RPMI7951 (cell line): ENCODE measurements around a stretch of chr10.

- RAMPAGE, long total RNA: no peak
Observed at GRCh38 chr10:108132180-108132765, 967.8 kb upstream of the SORCS1 start.

DNA sequence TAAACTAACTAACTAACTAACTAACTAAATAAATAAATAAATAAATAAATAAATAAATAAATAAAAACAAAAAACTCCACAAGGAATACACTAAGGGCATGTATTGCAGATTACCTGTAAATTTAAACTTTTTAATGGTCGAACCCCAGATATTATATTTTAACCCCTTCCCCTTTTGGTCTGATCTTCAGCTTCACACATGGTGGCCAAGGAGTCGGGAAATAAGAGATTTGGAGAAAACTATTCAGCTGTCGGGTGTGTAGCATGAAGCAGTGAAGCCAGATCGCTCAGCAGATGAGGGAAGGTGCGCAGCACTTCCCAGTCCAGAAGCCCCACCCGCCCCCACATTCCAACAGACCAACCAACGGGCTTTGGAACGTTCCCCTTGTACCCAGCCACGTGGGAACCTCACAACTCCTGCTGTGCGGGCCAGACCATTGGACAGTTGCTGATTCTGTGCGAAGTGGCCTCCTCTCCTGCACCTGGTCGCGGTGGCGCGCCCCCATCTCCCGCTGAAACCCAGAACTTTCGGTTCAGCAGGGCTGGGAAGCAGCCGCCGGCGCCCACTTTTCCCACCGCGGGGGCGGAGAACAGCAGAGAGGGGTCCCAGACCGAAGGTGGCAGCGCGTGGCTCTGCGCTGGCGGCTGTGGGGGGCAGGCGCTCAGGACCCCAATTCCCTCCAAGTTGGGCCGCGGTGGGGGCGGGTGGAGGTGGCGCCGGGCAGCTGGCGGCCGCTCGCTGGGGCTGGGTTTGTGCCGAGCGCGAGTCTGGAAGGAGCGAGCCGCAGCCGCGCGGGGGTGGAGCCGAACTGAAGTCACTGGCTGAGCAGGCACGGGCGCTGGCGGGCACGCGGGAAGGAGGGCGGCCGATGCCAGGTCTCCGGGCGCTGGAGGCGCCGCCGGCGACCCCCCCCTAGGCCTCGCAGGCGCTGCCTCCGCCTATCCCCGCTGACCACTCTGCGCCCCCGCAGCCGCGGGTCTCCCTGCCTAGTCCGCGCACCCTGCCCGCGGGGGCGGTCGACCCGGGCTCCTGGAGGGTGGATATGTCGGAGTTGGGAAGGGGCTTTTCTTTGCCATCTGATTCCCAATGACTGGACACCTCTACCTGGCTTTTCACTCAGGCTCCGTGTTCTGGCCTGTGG lies 1301.5 kb upstream of the SORCS1 start:
- RAMPAGE, long total RNA: no peak

DNA sequence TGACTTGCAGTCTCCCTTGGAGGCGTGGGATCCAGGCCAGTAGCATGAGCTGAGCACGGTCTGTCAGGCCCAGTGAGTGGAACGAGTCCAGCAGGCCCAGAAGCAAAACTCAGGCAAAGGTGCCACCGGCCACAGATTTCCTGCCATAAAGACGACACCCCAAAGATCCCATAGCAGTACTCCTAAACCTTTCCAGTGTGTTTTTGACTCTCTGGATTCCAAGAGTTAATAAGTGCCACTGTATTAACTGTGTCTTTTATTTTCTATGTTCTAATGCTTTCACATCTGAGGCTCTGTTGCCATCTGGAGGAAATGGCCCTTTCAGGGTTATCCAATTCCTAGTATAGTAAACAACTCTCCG lies 1355.9 kb downstream of the XPNPEP1 start:
- RAMPAGE, long total RNA: no peak

DNA sequence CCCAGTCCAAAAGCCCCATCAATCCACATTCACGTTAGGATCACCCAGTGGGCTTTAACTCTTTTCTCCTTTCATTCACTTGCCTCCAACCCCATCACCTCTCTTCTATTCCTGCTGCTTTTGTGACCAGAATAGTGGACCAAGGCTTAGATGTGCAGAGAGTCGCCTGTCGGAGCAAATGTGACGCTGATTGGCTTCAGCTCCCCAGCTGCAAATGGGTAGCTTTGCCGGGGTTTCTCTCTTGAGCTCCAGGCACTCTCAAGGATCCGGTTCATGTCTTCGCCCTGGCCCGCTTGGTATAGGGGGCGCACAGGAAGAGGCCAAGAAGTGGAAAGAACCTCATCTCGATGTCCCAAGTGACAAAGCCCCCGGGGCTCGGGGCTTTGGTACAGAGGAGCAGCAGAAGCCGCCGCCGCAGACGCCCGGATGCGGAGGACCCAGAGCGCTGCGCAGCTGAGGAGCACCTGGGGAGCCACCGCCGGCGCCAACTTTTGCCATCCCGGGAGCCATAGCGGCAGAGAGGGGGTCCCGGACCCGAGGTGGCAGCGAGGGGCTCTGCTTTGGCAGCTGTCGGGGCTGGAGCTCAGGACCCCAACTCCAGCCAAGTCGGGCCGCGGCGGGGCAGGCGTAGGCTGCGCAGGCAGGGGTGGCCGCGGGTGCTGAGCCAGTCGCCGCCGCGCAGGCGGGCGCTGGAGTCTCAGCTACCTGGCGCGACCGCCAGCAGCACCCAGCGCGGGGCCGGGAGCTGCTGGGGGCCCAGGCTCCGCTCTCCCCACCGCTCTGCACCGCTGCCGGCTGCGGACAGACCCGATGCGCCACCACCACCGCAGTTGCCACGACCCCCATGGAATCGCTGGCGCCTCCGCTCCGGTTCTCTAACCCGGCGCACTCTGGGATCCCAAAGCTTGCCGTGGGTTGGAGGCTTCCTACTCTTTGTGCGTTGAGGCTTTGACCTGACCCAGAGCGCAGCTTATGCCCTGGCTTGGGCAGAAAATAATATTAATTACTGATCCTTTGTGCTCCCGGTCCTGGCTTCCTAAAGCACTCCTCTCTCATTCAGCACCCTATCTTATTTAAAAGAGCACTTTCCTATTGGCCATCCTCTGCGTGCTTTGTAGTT lies 466.5 kb downstream of the XPNPEP1 start:
- RAMPAGE, long total RNA: no peak

- RAMPAGE, long total RNA: no peak
Observed at GRCh38 chr10:109729768-109730216, 193.5 kb downstream of the XPNPEP1 start.

- RAMPAGE, long total RNA: no peak
Observed at GRCh38 chr10:109953723-109953970, 30.3 kb upstream of the XPNPEP1 start.

DNA sequence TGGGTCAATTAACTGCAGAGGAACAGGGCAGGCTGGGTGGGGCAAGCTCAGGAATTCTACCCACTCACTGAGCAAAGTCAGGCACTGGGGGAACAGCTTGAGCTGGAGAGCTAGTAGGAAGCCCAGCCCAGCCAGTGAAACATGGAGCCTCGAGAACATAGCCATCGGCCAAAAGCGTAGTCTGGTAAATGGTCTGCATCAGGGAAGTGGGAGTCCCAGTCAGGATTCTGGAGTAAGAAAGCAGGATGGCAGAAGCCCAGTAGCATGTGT lies 65.6 kb upstream of the MXI1 start:
- RAMPAGE, long total RNA: no peak

DNA sequence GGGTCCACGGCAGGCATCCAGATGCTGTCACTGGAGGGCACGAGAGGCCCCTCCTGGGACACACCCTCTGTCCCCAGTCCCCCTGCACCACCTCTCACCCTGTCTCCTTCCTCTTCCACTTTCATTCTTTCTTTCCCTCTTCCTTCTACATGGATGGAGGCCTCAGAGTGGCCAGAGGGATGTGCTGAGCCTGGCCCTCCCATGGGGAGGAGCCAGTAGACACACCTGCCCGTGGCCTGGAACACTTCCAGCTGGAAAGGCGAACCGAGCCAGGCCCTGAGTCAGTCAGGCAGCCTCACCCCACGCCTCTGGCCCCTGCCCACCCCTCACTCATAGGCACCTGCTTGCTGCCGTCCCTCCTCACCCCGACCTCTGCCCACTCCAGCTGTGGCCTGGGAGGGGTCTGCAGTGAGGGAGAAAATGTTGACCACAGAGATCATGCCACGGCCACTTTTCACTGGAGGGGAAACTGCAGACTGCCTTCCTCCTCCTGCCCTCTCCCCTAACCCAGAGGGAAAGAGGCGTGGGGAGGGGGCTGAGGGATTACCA lies 55.9 kb upstream of the MXI1 start:
- RAMPAGE, long total RNA: no peak

- RAMPAGE, long total RNA: no peak
Observed at GRCh38 chr10:110297388-110298020, 7.2 kb downstream of the SMNDC1 start.

- RAMPAGE, long total RNA: no peak
Observed at GRCh38 chr10:110399255-110400004, 94.7 kb upstream of the SMNDC1 start.

DNA sequence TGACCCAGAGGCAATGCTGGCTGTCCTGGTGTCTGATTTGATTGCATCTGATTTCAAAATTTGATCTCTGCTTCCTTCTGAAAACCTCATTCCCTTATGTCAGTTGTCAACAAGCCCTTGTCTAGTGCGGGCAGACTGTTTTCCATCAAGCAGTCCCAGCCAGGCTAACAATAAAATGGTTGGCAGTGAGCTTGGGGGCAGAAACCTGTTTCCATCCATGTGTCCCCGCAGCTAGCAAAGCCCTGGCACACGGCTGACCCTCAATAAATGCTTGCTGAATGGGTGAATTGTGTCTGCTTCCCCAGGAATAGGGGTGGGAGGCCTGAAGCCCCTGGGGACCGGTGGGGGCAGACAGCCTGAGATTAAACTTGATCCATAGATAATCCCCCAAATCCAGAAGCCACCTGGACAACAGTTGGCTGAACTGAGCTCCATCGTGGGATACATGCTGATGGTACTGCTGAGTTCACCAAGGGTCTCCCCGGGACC lies 1.0 kb upstream of the DUSP5 start:
- RAMPAGE, long total RNA: no peak

DNA sequence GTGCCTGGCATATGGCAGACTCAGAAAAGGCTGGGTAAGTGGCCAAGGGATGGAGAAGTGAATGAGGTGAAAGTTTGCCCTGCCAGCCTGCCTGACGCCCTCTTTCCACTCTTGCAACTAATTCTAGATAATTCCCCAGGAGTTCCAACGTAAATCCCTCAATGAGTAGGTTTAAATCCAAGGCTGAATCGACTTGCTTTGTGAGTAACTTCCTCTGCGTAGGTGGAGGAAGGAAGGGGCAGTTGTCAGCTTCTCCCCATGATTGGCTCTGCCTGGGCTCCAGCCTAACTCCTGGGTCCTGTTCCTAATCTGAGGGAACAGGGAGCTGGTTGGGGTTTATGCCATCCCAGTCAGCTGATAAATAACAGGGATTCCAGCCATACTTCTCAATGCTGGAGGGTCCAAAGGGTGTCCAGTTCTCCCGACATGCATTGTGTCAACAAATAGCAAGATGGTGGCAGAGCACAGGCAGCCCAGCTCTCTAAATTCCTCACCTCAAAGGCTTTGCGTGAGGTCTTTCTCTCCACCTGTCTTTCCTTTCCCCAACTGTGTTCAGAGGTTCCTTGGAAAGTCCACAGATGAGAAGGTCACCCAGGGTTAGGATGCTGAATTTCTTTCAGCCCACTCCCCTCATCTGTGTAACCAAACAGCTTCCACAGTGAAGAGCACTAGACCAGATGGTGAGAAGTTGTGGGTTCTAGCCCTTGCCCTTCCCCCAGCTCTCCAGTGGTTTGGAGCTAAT lies 14.4 kb downstream of the DUSP5 start:
- RAMPAGE, long total RNA: no peak

DNA sequence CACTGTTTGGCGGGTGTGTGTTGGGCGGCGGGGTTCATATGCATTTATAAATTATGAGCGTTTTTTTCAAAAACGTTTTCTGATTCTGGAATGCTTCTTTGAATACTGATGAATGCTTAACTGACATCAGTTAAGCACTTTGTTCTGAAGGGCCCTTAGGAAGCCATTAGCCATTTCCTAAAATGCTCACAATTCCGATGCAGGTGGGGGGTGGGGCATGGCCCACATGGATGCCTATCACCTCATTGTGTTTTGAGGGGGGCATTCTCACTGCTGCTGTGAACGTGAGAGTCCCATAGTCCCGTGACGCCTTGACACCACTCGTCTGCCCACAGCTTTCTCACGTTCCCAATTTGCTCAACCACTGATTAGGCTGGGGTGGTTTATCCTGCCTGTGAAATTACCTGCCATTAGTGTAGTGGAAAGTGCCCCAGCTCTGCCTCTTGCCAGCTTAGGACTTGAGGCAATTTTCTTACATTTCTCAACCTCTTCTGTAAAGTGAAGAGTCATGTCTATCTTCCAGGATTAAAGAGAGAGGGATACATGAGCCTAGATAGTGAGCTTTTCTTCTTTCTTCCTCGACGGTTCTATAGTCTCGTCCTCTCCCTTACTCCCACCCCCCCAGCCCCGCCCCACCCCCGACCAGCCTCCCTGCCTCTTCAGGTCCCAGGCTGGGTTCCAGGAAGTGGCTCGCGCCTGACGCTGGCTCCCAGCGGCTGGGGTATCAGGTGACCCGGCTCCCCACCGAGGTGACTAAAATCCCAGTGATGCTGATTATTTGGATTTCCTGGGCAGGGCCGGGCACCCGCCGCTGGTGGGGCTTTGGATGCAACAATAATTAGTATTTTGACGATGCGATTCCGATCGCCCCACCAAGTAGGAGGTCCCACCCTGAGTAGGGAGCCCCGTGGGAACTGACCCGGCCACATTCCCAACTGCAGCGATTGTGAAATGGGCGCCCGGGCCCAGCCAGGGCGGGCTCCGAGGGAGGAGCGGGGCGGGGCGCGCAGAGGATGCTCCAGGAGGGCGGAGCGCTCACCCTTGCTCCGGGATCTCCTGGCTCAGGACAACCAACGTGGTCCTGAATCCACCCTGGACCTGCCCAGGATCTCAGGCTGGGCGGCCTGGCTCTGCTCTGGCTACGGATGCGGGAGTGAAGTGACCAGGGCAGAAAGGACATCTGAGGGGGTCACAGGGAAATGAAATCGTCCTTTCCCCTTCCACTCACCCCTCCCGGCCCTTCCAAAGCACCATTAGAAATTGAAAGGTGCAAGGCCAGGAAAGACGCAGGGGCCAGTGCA lies 32.2 kb downstream of the DUSP5 start:
- RAMPAGE, long total RNA: no peak

- RAMPAGE, long total RNA: no peak
Observed at GRCh38 chr10:110684529-110685027, 40.4 kb downstream of the RBM20 start.

- RAMPAGE, long total RNA: no peak
Observed at GRCh38 chr10:110701014-110701685, 57.0 kb downstream of the RBM20 start.

GRCh38 chr10:110840835-110841202 lies 30.9 kb upstream of the PDCD4 start:
- RAMPAGE, long total RNA: no peak

DNA sequence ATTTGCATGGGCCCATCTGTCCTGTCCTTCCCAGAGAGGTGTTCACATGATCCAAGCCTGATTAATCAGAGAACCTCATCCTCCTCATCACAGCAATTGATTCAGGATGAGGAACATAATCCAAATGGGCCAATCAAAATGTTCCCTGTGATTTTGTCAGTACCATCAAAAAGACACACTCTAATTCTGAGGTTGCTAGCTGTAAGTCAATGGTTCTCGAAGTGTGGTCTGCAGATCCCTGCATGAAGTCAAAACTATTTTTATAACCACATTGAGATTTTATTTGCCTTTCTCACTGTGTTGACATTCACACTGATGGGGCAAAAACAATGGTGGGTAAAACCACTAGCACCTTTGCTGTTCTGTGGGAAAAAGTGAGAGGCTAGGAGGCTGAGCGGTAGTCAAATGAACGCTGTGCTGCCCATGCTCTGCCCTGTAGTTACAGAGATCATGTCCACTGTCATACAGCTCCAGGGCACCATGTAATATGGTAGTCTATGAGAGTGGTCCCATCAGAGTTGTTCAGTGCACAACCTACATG lies 21.7 kb upstream of the PDCD4 start:
- RAMPAGE, long total RNA: no peak

DNA sequence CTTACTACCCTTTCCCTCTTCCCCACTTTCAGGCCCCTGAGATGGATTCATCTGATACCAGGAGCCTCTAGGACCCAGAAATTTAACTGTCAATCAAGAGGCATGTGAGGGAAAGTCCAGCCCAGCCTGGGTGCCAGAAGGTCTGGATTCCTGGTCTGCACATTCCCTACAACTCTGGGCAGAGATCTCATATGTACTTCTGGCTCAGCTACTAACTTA lies 5.7 kb upstream of the PDCD4 start:
- RAMPAGE, long total RNA: no peak

DNA sequence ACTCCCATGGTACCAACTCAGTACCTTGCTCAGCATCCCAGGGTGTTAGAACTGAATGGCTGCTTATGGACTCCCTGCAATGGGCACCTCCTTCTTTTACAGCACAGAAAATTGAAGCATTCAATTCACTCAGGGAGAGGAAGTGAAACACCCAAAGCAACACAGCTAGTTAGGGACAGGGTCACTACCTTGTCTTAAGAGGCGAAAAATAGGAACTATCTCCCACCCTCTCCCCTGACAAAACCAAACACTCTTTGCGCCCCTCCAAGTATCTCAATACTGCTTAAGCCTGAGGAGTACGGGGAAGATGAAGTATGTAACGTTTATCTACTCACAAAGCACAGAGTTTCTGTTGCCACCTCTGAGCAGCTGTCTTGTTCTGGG lies 4.2 kb upstream of the PDCD4 start:
- RAMPAGE, long total RNA: no peak

DNA sequence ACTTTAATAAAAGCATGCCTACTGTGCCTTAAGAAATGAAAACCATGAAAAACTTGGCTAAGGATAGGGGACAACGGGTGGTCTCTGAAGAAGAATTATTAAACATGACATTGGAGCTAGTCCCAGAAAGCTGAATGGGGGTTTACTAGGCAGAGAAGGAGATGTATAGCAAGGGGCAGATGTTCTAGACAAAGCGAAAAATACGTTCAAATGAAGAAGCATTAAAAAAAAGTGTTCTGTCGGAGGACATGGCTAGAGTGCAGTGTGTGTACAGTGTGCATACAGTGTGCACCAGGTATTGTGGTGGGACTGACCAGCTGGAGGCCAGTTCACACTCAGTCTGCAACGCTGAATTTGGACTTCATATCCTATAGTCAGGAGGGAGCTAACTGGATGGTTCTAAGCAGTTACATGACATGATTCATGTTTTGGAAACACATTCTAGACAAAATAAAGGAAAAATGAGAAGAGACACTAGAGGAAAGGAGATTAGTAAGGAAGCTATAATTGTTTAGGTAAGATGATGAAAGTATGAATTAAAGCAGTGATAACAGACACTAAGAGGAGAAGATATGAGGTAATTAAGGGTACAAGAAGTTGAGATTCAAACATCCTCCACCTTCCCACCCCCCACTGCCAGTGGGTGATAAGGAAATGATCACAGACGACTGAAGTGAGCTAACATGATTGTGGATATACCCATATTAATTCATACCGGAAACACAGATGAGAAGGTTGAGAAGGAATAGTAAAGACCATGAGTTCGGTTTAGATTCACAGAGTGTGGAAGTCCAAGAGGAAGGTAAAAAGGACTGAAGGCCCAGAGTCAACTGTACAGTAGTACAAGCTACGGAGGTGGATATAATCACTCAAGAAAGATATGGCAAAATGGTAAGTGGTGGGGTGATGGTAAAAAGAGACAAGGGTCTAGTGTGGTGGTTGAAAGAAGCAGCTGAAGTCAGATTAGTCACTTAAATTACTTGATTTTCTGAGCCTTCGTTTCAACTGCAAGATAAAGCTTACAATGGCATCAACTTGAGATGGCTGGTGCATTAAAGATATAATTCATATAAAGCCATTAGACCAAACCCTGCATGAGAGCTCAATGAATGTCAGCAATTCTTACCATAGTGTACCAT lies 8.6 kb downstream of the BBIP1 start:
- RAMPAGE, long total RNA: no peak